ENCODE measurements around the genes GLP1R and PGC.

GRCh38 chr6:39048282-39049000 is at the start of gene GLP1R:
TSS of gene GLP1R (plus strand) at chr6:39048781.
- PRO-cap, 2 experiments: no peak in any of the 2 experiments

- PRO-cap, 2 experiments: no peak in any of the 2 experiments
Observed at GRCh38 chr6:39183011-39183879, 46.0 kb downstream of the KCNK5 start.

GRCh38 chr6:39206907-39207658 is 22.2 kb downstream of the KCNK5 start:
- PRO-cap, 2 experiments: no peak in any of the 2 experiments

- PRO-cap, 2 experiments: no peak in any of the 2 experiments
Observed at GRCh38 chr6:39279443-39280019, 34.7 kb downstream of the KCNK17 start.

GRCh38 chr6:39345010-39345311 is 22.5 kb upstream of the KCNK16 start:
- PRO-cap, 2 experiments: no peak in any of the 2 experiments

DNA sequence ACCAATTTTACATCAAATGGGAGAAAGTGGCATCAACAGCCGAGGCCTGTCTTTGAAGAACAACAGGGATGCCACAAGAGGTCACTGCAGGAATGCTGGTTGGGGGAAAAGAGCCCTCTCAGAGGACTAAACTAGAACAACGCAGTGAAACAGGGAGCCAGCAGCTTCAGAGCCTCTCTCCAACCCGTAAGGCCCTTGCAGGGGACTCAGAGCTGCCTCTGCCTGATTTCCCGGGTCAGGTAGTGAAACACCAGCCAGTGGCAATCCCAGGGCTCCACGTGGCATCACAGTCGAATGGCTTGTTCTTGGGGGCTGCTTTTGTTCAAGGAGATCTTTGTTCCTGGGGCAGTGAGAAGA is 55.0 kb upstream of the KCNK16 start:
- PRO-cap, 2 experiments: peak in 1 of 2 experiments; most common plus-strand start position 134 of the sequence (in 1)

- PRO-cap, 2 experiments: no peak in any of the 2 experiments
Observed at GRCh38 chr6:39420293-39420654, 97.8 kb upstream of the KCNK16 start.

- PRO-cap, 2 experiments: peak in 1 of 2 experiments; most common minus-strand start chr6:39812786 (in 1)
Observed at GRCh38 chr6:39812286-39813387, 20.5 kb downstream of the DAAM2 start.

DNA sequence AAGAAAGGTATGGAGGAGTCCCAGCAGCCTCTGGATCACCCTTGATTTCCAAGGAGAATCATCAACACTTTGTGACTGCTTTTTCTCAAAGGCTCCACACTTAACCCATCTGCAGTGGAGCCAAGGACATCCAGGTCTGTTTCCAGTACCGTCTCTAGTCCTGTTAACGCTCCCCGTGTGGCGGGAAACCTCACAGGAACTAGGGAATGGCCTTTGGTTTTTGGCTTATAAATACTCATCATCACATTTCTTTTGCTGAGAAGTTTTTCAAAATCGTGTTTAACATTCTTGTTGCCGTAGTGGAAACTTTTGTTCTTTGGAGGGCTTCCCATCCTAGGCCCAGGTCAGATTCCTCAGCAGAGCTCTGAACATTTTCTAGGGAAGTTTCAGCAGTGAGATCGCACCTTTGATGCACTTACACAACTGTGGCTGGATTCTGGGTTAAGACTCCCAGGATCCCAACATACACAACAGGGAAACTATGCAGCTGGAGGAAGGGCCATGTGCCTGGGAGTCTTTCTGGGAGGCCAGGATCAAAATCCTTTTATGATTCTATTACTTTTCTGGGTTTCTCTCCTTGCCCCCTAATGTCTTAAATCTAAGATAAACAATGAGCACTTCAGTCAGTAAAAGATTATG is 24.6 kb downstream of the DAAM2 start:
- PRO-cap, 2 experiments: no peak in any of the 2 experiments

GRCh38 chr6:40572499-40572833 is 14.7 kb downstream of the LRFN2 start:
- PRO-cap, 2 experiments: no peak in any of the 2 experiments

GRCh38 chr6:40996445-40997271 is 42.4 kb downstream of the UNC5CL start:
- PRO-cap, 2 experiments: no peak in any of the 2 experiments

- PRO-cap, 2 experiments: no peak in any of the 2 experiments
Observed at GRCh38 chr6:40998462-40999073, 40.5 kb downstream of the UNC5CL start.

GRCh38 chr6:41056673-41057573 is 3.9 kb downstream of the APOBEC2 start:
- PRO-cap, 2 experiments: no peak in any of the 2 experiments

DNA sequence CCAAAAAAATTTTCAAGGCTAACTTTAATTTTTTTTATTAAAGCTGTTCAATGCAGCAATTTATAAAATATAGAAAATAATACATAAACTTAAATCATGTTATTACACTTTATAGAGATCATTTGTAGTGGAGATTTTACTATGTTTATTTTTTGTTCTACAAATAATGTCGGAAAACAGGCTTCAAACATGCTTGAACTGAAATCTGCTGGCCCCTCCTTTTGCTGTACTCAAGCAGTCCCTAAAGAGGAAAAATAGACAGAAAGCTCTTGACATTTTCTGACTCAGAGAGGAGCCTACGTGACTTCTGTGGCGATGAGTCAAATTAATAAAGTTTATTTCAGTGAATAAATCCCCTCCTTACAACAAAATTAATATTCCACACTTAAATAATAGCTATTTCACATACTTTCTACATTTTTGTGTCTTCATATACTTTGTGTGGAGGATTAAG is 1.5 kb upstream of the TREM1 start:
- PRO-cap, 2 experiments: no peak in any of the 2 experiments

DNA sequence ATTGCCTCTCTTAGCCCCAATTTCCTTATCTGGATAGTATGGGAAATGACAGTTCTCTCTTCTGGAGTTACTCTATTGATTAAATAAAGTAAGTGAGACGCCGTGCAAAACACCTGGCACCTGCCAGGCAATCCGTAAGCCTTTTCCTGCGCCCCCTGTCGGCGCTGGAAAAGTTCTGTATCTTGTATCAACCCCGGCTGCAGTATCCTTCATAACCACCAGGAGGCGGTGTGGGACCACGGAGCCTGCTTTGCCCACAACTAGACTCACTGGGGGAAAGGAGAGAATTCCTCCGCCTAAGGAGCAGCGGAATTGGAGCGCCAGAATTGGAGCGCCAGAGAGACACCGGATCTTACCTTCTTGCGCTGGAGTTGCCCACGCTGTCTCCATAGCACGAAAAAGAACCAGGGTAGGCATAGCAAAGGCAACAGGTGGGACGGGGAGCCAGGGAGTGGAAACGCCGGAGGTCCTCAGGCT is 33.5 kb downstream of the NCR2 start:
- PRO-cap, 2 experiments: no peak in any of the 2 experiments

DNA sequence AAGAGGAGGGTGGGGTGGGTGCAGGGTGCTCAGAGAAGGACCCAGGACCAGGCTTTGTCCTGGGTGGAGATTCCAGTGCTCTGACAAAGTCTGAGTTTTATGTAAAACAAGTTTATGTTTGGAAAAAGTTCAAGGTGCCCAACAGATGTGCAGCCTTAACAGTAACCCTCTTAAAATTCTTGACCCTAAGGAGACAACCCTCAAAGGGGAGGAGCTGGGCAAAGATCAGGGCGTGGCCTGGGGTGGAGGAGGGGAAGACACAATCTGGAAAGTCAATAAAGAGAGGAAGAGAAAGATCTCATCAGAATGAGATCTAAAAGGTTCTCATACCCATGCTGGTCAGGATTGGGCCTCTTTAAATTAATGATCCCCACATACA is 32.8 kb downstream of the FOXP4 start:
- PRO-cap, 2 experiments: no peak in any of the 2 experiments

- PRO-cap, 2 experiments: no peak in any of the 2 experiments
Observed at GRCh38 chr6:41710576-41711287, 24.7 kb downstream of the TFEB start.

GRCh38 chr6:41736076-41736452 is 656 bp upstream of the TFEB start:
- PRO-cap, 2 experiments: no peak in any of the 2 experiments

- PRO-cap, 2 experiments: no peak in any of the 2 experiments
Observed at GRCh38 chr6:41746864-41747757, at the start of gene PGC. TSS of gene PGC (minus strand) at chr6:41747397.

DNA sequence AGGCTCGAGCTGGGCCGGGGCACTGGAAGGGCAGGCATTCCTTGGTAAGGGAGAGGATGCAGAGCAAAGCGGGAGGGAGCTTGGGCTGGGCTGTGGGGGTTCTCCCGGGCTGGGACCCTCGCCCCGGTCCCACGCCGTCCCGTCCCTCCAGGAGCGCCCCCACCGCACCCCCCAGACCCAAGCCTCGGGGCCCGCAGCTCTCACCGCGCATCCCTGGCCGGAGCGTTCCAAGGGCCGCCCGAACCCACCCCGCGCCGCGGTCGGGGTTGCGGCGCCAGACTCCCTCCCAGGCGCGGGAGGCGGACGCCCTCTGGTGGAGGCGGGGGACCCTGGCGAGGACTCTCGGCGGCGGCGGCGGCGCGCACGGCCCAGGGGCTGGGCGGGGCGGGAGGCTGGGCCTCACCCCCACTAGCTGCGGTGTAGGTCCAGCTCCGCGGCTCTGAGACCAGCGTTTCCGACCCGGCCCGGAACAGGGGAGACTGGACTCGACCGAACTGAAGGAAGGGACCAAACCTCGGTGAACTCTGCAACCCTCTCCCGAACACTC is 1.1 kb upstream of the TOMM6 start:
- PRO-cap, 2 experiments: peak in 1 of 2 experiments; most common plus-strand start position 408 of the sequence (in 1); most common minus-strand start position 268 of the sequence (in 1)

Measured in cerebral cortex (tissue), 2 donors.